ENCODE results near the genes HNRNPCL1, PRAMEF4 and PRAMEF20.

DNA sequence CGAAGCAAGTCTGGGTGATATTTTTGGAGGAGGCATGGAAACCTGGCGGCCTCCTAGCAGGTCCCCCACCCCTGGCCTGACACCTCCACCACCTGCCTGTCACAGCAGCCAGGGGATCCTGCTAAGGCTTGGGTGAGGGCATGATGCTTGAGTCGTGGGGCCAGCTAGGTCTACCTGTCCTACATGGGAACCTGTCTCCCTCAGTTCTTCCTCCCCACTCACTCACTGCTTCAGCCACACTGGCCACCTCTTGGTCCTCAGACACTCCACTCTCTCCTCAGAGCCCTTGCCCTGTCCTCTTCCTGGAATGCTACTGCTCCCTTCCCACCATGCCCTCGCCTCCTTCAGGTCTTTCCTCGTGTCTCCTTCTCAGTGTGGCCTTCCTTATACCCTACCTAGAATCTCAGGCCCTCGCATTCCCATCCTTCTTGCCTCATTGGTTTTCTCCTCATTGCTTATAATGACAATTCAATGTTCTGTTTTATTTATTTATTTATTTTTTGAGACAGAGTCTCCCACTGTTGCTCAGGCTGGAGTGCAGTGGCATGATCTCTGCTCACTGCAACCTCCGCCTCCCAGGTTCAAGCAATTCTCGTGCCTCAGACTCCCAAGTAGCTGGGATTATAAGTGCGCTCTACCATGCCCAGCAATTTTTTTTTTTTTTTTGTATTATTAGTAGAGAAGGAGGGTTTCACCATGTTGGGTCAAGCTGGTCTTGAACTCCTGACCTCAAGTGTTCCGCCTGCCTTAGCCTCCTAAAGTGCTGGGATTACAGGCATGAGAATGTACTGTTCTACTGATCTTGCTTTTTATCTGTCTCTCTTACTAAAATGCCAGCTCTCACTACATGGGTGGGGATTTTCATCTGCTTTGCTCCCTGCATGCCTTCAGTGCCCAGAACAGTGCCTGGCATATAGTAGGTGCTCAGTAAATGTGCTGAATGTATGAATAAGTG lies 8.1 kb downstream of the DHRS3 start:
- PRO-cap = no peak
- RAMPAGE, long total RNA = no peak

DNA sequence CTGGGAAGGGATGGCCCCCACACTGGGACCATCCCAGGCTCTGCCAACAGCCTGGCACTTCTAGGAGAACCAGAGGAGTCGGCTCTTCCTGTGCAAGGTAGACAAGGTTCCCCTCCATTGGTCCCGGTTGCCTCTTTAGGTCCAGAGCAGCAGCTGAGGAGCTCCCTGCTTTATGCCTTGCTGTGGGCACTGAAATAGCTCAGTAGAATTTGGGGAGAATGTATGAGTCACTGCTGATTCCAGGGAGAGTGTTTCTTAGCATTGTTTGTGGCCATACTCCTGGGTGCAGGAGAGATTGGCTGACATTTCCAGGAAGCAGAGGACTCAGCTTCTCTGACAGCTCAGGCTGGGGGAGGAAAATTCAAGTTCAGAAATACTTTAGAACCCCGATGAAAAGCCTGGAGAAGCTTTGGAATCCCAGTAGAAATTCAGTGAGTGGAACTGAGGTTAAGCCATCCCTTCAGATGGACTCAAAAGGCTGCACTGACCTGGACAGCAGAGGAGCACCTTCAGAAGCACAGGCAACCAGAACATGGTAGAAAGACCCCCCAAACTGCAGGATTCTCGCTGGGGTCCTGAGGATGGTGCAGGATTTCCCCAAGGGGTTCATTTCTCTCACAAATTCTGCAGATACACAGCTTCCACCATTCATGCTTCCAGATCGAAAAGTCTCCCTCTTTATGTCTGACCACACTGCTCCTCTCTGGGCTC lies 19.8 kb downstream of the PRAMEF1 start:
- PRO-cap = no peak
- RAMPAGE, long total RNA = no peak

GRCh38 chr1:12848607-12849037 lies at the start of gene HNRNPCL1:
Gene HNRNPCL1 (minus strand): TSS chr1:12848720.
- PRO-cap = no peak
- RAMPAGE, long total RNA = no peak

GRCh38 chr1:12885934-12886423 lies at the start of gene PRAMEF4:
Gene PRAMEF4 (minus strand): TSS chr1:12886201.
- PRO-cap = no peak
- RAMPAGE, long total RNA = no peak

- PRO-cap = no peak
- RAMPAGE, long total RNA = no peak
Observed at GRCh38 chr1:13410231-13410697, at the start of gene PRAMEF20. Gene PRAMEF20 (plus strand): TSS chr1:13410450.

DNA sequence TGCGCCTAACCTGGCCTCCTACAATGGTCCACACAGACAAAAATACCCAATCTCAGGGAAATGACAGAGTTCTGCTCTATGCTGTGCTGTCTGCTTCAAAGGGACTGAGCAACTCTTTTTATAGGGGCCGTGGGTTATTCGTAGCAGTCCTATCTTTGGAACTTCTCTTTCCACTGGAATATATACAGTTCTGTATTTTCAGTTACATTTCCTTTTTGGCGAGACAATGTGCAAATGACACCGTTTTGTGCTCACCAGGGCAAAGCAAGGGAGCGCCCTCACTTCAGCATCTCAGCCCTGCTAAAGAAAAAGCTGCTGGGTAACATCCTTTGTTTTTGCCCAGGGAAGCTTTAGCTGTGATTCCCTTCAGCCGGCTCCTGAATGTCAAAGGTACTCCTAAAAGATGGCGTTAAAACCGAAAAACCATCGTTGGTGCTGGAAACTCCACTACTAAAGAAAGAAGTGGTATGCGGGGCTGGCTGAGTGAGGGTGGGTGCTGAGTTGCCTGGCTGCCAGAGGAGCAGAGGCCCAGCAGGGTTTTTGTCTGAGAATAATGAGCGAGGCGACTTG lies 1.7 kb downstream of the PDPN start:
- PRO-cap = no peak
- RAMPAGE, long total RNA = no peak

DNA sequence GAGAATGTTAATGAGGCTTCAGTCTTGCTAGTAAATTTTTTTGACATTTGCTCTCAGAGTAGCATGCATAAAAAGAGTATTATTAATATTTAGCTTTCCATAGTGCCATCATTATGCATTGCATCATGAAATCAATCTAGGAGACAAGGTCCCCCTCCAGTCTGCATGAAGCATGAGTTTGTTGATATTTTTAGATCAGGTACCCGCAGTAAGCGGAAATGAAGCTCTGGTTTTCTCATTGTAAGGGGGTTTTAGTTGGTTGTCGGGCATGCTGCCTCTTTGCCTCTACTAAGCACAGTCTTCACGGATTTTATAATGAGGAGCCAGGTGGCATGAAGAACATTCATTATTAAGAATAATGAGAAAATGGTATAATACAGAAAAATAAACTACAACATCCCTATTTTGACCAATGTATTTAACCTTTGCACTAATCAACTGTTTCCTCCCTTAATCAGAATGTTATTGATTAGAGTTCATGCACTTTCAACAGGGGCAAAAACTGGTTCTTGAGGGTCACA lies 12.6 kb upstream of the PRDM2 start:
- PRO-cap = no peak
- RAMPAGE, long total RNA = no peak

DNA sequence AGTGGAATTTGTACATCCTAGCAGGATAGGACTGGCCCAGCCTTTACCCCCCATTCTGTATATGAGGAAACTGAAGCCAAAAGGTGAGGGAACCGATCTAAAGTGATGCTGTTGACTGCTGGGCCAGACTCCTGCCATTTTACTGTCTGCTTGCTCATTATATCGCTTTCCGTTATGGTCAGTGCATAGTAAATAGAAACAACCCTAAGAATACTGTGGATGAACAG lies 31.9 kb downstream of the PRDM2 start:
- PRO-cap = no peak
- RAMPAGE, long total RNA = no peak

DNA sequence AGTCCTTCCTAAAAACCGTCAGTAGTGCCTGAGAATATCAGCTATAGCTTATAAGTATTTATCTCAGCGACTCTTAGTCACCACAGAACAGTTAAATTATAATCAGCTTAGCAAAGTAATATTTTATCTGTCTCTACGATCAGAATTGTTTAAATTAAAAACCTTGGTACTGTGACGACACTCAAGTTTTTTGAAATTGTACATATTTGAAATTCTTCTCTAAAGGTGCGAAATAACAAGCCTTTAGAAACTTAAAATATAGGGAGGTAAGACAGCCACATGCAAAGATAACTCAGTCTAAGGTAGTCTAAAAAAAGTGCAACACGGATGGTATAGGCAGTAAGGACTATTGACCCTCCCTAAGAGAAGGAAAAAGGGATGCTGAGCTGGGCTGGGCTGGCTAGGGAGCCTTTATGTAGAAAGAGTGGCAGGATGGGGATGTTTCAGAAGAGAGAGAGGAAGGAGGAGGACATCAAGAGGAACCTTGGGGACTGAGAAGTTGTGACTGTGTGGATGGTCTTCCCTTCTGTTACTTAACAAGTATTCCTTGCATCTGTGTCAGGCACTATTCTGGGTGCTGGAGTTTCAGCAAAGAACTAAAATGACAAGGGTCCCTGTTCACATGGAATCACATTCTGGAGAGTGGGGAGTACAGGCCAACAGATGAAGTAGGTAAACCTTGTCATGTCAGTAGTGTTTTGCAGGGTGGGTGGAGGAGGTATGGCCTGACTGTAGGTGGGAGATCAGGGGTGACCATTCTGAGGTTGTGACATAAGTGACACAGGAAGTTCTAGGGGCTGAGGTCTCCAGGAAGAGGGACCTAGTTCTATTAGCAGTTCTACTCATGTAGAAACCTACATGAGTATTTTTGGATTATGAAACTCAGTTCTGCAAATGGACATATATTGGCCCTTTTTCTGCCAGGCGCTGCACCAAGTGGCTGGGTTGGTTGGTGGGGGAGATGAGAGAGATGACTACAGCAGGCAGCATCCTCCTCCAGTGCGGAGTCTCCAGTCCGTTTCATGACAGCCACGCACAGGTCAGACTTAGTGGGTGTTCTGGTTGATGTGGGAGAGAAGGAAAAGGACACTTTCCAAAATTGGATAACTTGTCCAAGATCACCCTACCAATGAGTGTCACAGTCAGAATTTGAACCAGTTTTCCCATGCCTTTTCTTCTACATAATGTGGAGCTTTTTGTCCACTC lies 53.7 kb downstream of the PRDM2 start:
- PRO-cap = no peak
- RAMPAGE, long total RNA = no peak

DNA sequence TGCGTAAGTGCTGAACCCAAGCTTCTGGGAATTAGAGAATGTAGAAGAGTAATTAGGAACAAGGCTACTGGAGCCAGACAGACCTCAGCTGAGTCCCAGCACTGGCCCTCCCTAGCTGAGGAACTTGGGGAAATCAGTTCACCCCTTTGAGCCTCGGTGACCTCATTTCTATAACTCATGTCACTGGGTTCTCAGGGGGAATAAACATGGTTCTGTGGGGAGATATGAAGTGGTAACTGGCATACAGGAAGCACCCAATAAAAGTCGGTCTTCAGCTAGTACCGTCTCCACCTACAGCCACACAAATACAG lies 44.6 kb upstream of the KAZN start:
- PRO-cap = no peak
- RAMPAGE, long total RNA = no peak

GRCh38 chr1:14598024-14598567 lies 389 bp upstream of the KAZN start:
- PRO-cap = no peak
- RAMPAGE, long total RNA = no peak

DNA sequence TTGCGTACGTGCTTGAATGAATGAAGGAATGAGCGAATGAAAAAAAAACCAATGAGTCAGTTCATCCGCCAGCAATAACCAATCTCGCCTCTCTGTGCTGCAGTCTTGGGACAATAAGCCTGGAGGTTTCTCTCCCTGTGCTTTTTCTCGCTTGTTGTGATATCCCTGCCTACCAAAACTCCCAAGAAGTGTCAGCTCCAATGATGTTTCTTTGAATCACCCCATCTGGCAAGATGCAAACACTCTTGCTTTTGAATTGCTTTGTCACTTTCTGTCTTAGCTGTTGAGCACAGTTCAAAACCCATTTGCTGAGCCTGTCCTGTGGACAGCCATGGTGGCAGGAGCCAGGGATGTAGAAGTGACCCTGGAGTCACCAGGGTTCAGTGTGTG lies 144.0 kb downstream of the KAZN start:
- PRO-cap = no peak
- RAMPAGE, long total RNA = no peak

- PRO-cap = no peak
- RAMPAGE, long total RNA = no peak
Observed at GRCh38 chr1:14777301-14778032, 179.0 kb downstream of the KAZN start.

DNA sequence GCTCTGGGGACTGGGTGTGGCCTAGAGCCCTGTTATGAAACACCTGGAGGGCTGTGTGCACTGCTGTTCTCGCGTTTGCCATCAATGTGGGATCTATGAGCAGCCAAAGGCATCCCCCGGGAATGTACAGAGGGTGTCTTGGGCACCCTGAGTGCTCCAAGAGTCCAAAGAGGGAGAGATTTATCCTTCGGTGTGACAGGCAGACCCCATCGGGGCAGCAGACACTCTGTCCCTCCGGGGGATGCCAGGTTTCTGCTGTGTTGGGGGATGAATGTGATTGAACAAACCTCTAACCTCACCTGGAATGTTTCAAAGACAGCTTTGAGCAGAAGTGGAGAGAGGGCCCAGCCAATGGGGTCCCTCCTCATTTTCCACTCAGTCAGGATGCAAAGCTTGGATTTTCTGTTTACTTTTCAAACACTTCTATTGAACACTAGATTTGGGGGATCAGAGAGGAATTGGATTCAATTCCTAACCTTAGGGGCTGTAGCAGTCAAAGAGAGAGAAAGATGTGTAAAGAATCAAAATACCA lies 264.7 kb downstream of the KAZN start:
- PRO-cap = no peak
- RAMPAGE, long total RNA = no peak

DNA sequence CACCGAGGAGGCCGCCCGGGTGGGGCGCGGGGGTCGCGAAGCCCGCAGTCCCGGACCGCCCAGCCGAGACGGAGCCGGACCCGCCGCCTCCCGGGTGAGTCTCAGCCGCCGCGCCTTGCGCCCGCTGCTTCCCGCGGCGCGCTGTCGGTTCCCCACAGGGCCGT lies 196 bp downstream of the TMEM51 start:
- PRO-cap = no peak
- RAMPAGE, long total RNA = no peak

DNA sequence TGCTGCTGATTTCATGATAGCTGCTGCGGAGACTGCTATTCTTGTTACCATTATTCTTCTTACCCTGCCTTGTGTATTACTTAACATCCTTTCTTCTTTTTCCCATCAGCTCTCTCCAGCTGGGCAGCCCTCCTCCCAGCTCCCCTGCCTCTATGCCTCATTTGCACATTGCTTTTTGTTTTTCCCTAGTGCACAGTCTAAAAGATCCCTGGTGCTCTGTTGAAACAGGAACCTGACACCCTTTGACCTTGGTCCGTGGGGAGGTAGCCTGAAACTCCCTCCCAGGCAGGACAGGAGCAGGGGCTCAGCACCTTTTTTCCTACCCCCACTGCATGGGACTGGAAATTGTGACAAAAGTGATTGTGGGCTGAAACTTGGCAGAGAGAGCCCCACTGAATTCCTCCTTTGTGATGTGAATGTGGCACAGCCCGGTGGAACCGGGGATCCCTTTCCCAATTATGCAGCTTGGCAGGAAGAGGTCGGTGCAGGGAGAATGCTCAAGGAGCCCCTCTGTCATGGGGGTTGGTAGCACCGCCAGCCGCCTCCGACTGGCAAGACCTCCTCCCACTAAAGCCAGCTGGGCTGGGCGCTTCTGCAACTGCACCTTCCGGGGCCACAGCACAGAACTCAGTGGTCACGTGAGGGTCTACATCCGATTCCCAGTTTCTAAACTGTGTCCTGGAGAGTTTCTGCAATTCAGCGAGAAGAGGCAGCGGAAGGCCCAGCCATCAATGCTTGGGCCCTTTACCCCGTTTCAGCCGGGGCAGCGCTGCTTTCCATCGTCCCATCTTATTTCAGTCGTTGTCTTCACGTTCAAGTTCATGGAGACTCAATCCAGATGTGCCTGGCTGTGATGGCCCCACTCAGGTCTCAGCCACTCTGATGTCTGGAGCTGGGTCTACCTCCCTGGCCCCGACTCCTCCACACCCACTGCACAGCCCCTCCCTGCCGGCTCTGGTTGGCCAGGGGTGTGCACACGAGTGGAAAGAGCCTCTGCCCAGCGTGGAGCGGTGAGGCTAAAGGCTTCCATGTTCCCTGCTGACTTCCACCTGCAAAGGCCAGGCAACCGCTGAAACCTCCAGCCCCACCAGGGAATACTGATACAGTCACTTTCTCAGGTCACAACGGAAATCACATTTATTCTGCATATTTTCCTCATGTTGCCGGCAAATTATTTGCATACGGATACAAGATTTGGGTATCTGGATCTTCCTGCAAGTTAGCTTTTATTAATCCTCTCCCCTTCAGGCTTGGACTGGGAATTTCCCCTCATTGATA lies 39.9 kb upstream of the FHAD1 start:
- PRO-cap = no peak
- RAMPAGE, long total RNA = no peak

DNA sequence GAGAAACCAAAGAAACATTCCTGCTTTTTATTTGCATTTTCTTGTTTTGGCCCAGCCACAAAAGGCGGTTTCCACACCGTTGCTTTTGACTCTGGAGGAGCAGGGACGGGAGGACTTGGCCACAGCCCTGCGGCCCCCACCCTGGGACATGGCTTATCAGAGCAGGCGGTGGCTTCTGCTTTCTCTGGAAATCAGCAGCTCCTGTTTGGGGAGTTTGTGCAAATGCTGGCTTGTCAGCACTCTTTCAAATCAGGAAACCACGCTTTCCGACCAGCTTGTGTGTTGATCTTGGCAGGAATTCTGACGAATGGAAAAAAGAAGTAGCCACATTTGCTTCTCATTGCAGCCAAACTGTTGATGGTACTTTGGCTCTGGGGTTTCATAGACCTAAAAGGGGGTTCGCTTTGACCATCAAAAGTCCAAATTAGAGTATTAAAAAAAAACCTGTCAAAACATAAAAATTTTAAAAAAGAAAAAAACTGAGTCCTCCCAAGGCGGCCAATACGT lies 80.9 kb upstream of the EFHD2 start:
- PRO-cap = no peak
- RAMPAGE, long total RNA = no peak

DNA sequence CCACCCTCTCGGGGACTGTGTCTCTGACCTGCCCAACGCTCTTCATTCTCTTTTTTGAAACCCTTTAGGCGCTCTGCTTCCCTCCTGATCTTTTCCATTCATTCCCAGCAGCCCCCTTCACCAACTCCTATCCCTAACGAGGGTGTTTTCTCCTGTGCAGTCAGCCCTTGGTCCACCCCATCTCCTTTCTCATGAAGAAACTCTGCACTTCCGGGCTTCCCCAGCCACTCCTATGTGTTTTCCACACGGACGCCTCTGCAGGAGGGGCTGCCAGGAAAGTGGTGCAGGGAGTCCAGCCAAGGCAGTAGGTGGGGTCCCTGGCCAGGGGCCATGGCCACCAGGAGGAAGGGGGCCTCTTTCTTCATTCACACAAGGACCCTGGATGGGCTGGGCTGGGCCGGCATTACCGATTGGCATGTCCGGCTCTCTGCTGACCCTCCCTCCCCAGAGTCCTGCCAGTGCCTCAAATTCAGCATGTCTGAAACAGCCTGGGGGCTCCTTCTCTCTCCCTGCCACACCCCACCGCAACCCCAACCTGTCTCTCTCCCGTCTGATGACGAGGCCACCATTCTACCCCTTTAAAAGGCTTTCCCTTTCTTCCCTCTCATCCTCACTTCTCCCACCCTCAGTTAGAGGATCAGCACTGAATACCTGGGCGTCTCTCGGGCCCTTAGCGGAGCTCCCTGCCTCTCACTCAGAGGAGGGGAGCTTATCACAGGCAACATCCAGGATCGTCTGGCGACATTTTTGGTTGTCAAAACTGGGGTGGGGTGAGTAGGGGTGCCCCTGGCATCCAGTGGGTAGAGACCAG lies 72.7 kb upstream of the EFHD2 start:
- PRO-cap = no peak
- RAMPAGE, long total RNA = no peak

GRCh38 chr1:15407176-15407636 lies 2.5 kb upstream of the EFHD2 start:
- PRO-cap = bidirectional peak, plus-strand start at chr1:15407462, minus-strand start at chr1:15407330
- RAMPAGE, long total RNA = no peak

GRCh38 chr1:15408862-15409356 lies 779 bp upstream of the EFHD2 start:
- PRO-cap = no peak
- RAMPAGE, long total RNA = no peak

Data from urinary bladder (tissue), 3 donors.